Bronchial epithelial cell (primary cell): ENCODE results near the gene MICALL2.

GRCh38 chr7:963464-963867 is 9.0 kb upstream of the ADAP1 start:
- RRBS, 2 experiments, result no CpG with 5 or more reads among the region's 14 CpGs

DNA sequence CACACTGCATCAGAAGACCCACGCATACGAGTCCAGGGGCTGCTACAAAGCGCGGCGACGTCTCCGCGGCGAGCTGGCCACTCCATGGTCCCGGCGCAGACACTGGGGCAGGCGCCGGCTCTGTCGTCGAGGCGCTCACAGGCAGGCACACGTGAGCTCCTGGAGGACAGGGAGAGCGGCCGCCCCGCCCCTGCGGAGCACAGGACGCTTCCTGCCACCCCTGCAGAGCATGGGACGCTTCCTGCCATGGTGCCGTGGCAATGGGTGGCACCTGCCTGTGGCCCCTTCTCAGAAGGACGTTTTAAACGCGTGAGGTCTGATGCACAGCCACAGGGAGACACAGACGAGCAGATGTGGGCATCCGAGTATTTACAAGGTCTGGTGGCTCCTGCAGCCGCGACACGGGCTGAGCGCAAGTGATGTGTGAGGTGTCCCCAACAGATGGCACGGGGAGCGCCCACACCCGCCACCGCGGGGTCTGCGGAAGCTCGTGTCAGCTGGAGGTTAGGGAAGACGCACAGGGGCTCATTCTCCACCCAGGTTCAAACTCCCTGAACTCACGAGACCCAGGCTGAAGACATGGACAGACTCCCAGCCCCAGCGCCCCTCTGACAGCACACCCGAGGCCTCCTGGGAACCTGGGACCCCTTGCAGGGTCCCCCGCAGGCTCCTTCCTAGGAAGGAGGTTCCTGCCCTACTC is 21.4 kb upstream of the GPR146 start:
- RRBS, 2 experiments, result no CpG with 5 or more reads among the region's 45 CpGs

DNA sequence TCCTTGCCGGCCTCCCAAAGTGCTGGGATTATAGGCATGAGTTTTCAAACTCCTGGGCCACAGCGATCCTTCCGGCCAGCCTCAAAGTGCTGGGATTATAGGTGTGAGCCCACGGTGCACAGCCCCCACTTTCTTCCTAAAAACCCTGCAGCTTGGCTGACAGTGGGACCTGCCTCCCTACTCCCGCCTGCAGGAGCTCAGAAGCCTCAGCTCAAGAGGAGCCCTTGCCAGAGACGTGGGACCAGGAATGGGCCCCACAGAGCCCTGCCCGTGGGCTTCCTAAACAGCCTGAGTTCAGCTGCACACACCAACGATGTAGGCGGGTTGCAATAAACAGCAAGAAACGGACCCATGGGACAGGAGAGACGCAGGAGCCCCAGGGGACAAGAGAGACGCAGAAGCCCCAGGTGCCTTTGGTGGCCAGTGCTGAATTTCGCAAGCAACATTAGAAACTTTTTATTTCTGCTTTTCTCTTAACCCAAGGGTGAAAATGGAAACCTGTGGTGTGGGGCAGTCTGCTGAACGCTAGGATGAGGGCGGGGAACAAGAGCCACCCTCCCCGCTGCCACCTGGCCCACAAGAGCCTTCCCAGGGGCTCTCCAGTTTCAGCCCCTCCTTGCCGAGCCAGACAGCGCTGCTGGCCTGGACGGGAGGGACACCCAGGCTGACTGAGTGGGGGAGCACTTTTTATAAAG is 20.1 kb upstream of the GPR146 start:
- RRBS, 2 experiments, result 91% methylated on average over 2 of the region's 19 CpGs; no CpG with 5 or more reads in 1 of the 2 experiments

GRCh38 chr7:1065505-1065996 is 21.2 kb downstream of the GPR146 start:
- RRBS, 2 experiments, result 3 to 4% methylated on average over 6 of the region's 30 CpGs

DNA sequence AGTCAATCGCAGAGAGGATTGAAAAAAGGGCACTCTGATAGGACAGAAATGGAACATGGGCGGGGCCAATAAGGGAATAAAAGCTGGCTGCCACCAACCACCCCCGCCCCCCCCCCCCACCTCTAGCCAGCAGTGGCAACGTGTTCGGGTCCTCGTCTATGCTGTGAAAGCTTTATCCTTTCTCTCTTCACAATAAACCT is 11.7 kb upstream of the ZFAND2A start:
- RRBS, 2 experiments, result no CpG with 5 or more reads among the region's 6 CpGs

- RRBS, 2 experiments, result 2 to 10% methylated on average over 7 to 13 of the region's 72 CpGs
These were observed 57.3 kb downstream of the UNCX start for GRCh38 chr7:1289643-1290740.

DNA sequence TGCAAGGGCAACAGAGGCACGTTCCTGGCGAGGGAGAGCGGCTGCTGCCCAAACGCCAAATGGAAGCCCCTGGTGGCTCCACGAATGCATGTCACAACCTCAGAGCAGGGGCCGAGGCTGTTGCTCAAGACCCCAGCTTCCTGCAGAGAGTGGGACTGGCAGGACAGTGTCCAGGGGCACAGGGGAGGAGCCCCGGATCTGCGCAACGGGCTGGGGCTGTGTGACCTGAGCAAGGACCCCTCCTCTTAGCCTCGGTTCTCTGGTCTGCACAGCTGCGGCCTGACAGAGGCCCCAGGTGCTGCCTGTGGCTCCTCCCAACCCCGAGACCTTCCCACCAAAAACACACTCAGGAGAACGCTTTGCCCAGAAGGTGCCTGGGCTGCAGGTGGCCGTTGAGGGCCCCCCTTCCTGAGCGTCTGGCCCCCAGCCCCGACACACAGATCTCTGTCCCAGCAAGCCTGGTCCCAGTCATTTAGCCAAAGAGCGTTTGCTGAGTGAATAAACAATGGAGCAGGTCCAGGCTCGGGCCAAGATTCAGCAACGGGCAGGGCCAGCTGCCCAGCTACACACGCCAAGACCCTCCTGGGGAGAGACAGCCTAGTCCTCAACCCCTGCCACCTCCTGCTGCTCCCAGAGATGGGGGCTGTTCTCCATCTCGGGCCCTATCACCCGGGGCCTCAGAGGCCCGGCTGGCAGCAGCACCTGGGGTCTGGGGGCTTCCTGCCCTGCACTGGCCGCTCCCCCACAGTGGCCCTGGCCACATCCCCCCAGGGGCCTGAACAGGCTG is 1.1 kb downstream of the MICALL2 start:
- RRBS, 2 experiments, result no CpG with 5 or more reads among the region's 24 CpGs

DNA sequence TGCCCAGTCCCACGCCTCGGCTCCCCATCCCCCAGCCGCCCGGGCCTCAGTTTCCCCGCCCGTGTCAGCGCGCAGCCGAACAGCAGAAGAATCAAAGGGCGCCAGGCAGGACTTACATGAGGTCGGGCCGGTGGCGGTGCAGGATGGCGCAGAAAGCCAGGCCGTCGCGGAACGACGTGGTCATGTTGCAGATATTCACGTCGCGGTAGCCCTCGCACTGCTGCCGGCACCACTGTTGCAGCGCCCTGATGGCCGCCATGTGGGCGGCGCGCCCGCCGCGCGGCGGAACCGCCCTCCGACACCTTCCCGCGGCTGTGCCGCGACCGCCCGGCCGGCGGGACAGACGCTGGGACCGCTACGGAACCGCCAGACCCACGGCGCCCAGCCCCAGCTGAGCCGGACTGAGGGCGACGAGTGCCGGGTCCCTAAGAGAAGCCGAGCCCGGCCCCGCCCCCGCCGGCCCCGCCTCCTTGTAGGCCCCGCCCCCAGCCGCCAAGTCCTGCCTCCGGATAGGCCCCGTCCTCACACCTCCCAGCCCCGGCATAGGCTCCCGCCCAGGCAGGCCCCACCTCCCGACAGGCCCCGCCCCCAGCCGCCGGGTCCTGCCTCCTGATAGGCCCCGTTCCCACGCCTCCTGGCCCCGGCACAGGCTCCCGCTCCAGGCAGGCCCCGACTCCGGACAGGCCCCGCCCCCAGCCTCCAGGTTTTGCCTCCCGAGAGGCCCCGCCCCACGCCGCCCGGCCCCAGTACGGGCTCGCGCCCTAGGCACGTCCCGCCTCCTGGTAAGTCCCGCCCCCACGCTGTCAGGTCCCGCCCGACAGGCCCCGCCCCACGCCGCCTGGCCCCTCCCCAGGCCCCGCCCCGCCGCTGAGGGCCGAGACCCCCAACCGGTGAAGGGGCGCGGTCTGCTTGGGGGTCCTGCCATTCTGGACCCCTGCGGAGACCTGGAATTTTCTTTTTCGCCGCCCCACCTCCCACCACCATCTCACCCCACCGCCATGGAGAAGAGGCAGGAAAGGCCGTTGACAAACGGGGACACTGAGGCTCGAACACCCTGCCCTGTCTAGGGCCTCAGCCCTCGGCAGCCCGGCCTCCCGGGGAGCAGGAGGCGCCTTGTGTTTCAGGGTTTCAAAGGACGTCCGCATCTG is at the start of gene MICALL2:
Gene MICALL2, minus strand, starts transcription at position 403 of the 1,148 bp plus-strand sequence.
- RRBS, 2 experiments, result under 1 to 1% methylated on average over 51 to 58 of the region's 114 CpGs

DNA sequence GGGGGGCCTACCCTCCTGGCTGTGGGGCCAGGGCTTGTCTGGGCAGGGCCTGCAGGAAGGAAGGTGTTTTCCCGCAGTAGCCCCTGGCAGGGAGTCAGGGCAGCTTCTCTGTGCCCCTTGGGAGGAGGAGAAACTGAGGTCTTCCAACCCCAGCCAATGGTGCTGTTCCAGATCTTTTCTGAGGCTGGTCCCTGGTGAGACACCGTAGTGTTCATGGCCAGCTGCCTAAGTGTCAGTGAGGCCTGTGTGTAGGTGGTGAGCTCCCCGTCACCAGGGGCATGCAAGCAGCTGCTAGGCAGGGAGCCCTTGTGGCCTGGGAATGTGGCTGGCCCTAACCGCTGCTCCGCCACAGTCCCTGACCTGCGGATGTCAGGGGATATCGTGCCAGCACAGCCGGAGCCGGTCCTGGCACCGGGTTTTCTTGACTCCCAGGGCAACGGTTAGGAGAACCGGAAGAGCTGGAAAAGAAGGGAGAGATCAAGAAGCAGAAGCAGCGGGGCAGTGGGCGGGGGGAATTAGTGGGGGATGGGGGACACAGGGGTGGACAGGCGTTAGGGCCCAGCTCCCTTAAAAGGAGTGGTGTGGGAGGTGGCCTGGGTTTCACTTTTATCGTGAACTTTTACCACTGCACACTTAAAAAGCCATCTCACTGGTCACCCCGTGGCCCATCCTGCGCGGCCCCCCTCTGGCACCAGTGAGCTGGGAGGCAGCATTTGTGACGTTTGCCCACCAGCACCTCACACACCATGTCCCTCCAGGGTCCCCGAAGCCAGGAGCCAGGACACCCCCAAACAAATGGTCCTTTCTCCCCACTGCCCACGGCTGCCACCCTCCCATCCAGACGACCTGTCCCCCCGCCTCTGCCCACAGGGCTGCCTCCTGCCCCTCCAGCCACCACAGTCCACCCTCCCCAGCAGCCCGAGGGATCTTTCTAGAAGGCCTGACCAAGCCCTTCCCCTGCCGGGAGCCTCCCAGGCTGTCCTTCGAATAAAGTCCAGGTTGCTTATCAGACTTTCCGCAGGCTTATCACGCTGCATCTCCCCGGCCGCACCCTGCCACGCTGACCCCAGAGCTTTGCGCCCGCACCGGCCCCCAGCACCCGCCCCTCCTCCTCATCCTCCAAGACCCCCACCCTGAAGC is 1.7 kb upstream of the MICALL2 start:
- RRBS, 2 experiments, result 53% methylated on average over 10 of the region's 36 CpGs

GRCh38 chr7:1523865-1524473 is 6.5 kb upstream of the MAFK start:
- RRBS, 2 experiments, result 78 to 79% methylated on average over 7 of the region's 21 CpGs

DNA sequence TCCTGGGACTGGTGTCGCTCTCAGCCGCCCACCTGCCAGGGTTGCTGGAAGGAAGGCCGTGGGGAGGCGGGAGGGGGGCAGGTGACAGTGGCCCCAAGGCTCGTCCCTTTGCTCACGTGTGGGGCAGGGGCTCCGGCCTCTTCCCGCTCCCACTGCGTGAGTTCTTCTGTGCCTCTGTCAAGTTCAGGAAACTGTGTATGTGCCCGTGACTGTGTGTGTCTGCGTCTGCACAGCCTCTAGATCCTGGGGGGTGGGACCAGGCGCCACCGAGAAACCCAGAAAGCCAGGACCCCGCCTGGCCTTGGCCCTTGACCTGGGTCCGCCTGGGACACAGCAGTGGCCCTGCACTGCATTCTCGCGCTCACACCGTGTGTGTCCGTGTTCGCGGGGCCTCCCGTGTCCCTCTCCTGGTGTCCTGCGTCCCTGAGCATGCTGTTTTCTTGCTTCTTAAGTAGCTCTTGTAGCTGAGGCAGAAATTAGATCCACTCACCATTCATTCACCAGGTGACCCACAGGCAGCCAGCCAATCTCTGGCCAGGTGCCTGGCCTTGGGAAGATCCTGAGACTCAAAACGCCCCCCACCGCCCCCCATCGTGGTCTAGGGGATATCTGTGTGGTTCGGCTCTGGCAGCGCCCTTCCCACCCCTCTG is 1.1 kb downstream of the MAFK start:
- RRBS, 2 experiments, result no CpG with 5 or more reads among the region's 28 CpGs

GRCh38 chr7:1534311-1534792 is 3.9 kb downstream of the MAFK start:
- RRBS, 2 experiments, result no CpG with 5 or more reads among the region's 22 CpGs

DNA sequence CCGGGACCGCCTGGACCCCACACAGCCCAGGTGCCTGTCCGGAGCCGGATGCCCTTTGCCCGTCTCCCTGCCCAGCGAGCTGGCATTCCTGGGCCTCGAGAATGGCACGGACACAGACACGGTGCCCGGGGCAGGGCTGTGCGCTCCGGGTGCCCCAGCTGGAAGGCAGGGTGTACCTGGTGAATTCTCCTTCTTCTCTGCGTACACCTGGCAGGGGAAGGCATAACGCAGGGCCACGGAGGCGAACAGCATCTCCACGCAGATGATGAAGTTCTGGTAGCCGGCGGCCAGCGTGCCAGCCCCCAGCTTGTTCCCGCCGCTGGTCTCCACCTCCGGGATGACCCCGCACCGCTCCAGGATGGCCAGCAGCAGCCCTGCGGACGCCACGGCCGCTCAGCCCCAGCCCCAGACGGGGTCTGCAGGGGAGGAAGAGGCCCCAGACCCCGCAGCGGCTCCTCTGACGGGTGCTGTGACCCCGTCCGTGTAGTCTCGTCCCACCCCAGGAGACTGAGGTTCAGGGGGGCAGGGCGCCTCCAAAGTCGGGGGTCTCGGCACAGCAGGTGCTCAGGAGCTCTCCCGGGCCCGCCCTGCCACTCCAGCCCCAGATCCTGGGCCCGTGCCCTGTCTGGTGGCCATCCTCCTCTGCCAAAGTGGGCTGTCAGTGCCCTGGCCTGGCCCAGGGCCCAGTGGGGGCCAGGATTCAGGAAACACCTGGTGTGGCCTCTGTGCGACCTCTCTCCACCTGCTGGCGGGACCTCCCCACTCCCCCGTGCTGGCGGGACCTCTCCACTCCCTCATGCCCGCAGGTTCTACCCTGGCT is 8.2 kb downstream of the TMEM184A start:
- RRBS, 2 experiments, result 90 to 92% methylated on average over 14 to 15 of the region's 47 CpGs

GRCh38 chr7:1670402-1670826 is 337 bp downstream of the ELFN1 start:
- RRBS, 2 experiments, result 1 to 2% methylated on average over 12 to 22 of the region's 50 CpGs

DNA sequence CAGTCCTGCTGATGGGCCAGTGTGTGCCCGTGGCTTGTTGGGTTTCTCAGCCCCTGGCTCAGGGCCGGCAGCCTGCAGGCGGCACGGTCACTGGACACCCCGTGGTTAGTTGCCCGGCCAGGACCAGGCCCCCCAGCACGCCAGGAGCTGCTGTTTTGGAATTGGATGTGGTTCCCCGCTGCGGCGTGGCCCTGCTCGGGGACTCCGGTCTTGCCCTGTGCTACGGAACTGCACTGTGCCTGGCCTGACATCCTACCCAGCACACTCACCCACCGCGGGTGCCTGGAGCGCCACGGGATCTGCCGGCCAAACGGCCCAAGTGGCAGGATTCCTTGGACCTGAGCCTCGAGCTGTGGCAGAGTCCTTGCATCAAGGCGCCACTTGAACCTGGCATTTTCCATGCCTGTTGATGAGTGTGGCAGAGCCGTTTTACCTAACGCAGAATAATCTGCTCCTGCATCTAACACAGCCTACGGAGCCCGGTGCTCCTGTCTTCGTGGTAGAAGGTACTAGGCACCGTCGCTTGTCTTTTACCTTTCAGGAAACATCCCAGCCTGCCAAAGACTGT is 89.1 kb downstream of the ELFN1 start:
- RRBS, 2 experiments, result 70 to 79% methylated on average over 12 to 16 of the region's 28 CpGs

GRCh38 chr7:1887239-1888193 is 217.4 kb downstream of the ELFN1 start:
- RRBS, 2 experiments, result no CpG with 5 or more reads among the region's 20 CpGs

- RRBS, 2 experiments, result no CpG with 5 or more reads among the region's 9 CpGs
These were observed 258.9 kb downstream of the ELFN1 start for GRCh38 chr7:1928951-1929389.

DNA sequence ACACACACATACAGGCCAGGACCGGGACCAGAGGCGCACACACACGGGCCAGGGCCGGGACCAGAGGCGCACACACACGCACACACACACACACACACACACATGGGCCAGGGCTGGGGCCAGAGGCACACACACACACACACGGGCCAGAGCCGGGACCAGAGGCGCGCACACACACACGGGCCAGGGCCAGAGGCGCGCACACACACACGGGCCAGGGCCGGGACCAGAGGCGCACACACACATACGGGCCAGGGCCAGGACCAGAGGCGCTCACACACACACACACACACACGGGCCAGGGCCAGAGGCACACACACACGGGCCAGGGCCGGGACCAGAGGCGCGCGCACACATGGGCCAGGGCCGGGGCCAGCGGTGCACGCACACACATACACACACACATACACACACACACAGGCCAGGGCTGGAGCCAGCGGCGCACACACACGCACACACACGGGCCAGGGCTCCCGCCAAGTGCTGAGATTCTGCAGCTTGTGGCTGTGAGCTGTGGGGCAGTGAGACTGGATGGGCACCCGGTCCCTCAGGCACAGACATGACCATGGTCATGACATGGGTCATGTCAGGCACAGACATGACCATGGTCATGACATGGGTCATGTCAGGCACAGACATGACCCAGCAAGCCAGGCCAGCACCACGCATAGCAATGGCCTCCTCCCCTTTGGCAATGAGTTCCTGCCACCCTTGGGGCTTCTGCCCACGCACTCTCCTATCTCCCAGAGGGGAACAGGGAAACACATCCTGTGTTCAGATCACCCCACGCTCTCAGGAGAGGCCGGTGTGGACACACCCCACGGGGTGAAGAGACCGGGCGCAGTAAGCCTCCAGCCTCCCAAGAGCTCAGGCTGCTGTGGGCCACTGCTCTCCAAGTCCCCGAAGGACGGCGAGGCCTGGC is 269.1 kb downstream of the ELFN1 start:
- RRBS, 2 experiments, result 69 to 83% methylated on average over 4 to 5 of the region's 43 CpGs

DNA sequence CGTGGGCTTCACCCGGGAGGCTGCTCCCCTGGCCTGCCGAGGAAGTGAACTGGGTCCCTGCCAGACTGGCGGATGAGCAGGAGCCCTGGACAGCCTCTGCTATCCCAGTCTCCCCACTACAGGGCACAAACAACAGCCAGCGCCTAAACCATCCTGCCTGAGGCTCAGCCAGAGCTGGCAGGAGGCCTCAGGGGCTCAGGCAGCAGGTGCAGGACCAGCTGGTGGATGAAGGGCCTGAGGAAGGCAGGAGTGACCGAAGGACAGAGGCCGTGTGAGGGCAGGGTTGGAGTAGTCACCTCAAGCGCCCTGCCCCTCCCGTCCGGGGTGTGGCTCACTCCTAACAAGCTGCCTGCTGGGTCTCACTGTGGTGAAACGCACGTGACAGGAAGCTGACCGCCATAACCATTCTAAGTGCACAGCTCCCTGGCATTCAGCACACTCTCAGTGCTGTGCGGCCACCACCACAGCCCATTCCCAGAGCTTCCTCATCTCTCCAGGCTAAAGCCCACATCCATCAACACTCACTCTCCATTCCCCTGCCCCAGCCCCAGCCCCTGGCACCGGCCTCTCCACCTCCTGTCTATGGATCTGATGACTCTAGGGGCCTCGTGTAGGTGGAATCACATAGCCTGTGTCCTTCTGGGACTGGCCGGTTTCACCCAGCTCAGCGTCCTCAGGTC is 281.1 kb downstream of the ELFN1 start:
- RRBS, 2 experiments, result 90 to 100% methylated on average over 1 to 2 of the region's 18 CpGs

DNA sequence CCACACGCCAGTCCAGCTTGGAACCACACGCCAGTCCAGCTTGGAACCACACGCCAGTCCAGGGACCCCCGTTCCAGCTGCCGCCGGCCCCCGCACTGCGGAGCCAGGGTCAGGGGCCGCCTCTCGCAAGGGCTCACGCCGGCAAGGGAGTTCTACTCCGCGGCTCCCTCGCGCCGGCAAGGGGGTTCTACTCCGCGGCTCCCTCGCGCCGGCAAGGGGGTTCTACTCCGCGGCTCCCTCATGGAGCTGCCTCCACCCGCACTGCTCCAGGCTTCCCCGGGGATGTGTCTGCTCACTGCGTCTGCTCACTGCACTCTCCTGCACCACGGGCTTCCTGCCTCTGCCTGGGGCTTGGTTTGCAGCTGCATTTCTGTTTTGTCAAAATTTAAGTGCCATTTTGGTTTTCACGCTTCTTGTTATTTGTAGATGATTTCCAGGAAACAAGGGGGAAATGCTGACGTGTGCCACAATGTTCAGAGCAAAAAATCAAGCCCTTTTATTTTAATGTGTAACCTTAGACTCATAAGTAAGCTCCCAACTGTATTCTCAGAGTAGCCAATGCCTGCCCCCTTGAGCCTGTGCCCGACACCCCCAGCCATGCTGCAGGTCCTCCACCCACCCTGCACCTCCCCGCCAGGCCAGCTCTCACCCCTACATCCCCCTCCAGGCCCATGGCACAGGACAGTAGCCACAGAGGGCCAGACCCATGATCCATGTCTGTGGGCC is 246.3 kb downstream of the MAD1L1 start:
- RRBS, 2 experiments, result 89 to 93% methylated on average over 6 to 9 of the region's 32 CpGs